AG10803 (cell line): ENCODE results near the genes SEC16B and ABL2.

DNA sequence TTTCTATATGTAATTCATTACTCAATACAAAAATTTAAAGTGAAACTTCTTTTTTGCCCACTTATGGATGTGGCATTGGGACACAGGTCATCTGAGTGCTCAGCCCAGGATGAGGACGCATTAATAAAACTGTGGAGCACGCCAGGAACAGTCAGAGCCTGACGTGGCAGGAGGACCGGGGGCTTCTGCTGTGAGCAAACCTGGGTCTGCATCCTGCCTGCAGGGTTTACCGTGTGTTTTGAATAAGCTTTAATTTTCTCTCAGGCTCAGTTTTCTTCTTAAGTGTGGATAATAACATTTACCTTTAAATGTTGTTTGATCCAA lies 323.5 kb downstream of the PAPPA2 start:
- RRBS: no CpG with 5 or more reads among the region's 5 CpGs

- RRBS: no CpG with 5 or more reads among the region's 3 CpGs
Measured at GRCh38 chr1:177209486-177209798, 38.7 kb downstream of the BRINP2 start.

- RRBS: no CpG with 5 or more reads among the region's 3 CpGs
Measured at GRCh38 chr1:177650857-177651435, 318.9 kb downstream of the SEC16B start.

DNA sequence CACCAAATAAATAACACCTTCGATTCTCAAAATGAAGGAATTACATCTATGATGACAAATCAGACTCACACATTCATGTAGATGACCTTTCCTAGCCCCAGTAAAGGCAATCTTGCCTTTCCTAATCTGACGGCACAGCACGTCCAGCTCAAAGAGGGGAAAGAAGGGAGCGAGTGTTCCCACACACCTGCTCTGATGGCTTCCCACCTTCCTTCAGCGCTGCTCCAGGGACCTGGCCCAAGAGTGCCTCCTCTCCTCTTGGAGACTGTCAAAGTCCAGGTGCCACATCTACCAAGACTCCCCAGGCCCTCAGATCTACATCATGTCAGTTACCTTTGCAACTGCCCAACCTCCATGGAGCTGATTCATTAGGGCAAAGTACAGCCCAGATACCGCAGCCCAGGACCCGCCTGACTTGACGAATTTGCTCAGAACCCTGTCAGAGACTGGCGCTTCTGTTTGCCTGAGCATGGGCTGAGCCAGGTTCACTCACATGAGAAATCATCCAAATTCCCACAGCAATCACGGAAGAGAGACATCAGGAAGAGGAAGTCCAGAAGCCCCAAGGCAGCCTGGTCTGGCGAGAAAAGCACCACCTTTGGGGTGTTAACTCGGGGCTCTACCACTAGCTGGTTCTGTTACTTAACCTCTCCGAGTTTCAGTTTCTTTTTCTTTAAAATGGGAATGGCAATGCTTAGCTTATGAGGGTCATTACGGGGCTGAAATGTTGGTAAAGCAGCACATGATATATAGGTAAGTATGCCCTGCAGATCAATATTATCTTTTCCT lies at the start of gene SEC16B:
TSS of gene SEC16B (minus strand) at position 362 of the 789 bp plus-strand sequence.
- RRBS: no CpG with 5 or more reads among the region's 14 CpGs

DNA sequence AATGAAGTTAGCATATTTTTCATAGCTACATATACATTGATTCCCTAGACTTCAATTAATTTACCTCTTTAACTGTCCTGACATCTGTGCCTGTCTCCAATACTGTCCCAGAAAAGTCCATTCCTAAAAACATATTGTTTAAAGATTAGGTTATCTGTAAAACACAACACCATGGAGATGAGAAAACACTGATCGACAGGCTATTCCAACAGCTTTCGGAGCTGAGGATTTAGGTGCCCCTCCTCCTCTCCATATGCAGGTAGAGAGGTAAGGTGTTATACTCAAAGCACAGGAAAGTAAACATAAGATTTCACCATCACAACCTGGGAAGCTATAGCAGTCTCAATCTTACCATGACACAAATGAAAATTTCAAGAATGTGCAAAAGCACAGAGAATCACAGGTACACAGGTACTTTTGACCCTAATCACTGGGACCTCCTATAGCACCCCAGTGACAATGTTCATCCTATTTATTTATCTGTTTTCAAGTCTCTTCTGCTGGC lies 60.9 kb upstream of the RASAL2 start:
- RRBS: no CpG with 5 or more reads among the region's 2 CpGs

DNA sequence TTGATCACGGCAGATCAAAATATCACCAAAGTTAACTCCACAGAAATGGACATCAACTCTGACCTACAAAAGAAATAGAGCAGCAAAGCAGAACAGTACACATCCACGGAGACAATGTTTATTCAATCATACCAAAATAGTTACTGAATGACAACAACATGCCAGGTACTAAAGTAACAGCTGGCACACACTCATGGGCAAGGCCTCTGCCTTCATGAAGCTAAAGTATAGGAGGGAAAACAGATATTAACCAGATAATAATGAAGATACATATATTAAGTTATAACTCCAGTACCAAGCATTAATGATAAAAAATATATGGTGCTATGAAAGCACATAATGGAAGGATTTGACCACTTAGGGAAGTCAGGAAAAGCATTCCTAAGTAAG lies 59.2 kb upstream of the RASAL2 start:
- RRBS: no CpG with 5 or more reads among the region's 2 CpGs

DNA sequence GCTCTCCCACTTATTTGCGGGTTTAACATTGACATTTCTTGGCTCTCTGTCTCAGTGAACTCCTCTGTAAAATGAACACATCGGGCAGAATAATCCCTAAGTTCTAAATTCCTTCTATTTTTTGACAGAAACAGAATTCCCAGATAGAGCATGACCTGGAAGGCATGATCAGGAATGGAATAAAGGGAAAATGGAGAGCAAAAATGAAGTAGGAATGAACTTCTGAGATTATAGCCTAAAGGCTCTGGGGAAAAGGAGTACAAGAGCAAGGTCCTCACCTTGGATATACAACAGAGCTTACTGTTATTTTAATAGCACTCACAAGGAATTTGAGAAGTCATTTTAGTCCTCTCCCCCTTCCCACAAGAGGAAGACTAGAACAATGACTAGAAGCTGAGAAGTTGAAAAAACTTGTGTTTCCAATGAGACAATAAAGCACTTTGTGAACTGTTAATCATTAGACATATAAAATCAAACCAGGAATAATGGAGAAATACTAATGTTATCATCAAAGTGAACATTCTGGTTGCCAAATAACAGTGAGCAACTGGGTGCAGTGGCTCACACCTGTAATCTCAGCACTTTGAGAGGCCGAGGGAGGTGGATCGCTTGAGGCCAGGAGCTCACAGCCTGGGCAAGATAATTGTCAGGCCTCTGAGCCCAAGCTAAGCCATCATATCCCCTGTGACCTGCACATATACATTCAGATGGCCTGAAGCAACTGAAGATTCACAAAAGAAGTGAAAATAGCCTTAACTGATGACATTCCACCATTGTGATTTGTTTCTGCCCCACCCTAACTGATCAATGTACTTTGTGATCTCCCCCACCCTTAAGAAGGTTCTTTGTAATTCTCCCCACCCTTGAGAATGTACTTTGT lies 54.1 kb upstream of the RASAL2 start:
- RRBS: no CpG with 5 or more reads among the region's 4 CpGs

GRCh38 chr1:178094153-178094877 lies 411 bp downstream of the RASAL2 start:
- RRBS: 2% methylated on average over 24 of the region's 62 CpGs

- RRBS: no CpG with 5 or more reads among the region's 3 CpGs
Measured at GRCh38 chr1:178095085-178095499, 1.2 kb downstream of the RASAL2 start.

DNA sequence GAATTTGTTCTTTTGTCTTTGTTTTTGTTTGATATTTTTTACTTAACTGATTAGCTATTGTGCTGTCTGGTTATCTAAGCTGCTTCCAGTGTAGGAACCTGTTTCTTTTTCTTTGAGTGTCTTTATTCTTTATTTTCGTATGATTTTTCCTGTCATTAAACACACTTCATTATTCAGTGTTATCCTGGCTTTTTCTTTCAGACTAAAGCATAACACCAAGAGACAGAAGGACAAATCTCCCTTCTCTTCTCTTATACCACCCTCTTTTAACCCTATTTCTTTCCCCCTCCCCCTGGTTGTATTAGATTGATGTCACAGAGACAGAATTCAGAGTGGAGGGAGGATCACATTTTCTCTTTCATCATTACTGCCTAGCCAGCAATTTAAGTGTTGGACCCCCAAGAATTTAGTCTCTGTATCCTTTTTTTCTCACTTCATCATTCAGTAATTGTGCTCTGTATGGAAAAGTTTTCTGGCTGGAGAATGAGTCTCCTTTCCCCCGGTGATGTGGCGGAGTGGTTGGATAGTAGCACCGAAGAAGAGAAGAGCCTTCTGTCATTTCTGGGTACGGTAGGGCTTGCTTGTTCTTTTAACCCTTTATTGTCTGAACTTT lies 124.9 kb downstream of the CLEC20A start:
- RRBS: no CpG with 5 or more reads among the region's 5 CpGs

GRCh38 chr1:178442798-178443141 lies 54.0 kb downstream of the CLEC20A start:
- RRBS: no CpG with 5 or more reads among the region's 4 CpGs

DNA sequence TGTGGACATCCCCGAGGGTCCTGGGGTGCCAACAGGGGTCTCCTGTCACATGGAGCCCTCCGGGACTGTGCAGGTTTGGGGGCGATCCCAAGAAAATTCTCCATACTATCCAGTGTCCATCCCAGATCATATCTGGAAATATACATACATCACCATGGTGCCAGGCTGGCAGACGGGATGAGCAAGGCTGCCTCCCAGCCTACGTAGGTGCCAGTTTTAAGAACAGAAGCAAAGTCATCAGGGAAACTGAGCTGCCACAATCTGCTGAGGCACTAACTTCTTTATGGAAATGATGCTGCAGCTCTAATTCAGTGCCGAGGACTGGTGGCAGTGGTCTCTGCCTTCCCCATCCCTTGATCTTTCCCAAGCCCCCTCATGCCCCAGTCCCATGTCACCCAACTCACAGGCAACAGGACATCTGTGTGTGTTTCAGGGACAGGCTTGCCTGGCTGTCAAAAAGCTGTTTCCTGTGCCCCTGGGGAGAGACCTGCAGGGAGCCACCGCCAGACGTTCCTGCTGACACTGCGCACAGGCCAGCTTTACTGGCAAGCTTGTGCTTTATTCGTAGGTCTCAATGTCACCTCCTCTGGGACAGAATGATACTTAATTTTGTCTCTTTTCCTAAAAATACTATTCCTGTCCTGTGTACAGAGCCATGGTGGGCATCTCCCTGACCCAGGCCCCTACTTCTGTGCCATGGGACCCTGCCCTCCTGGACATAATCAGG lies 15.5 kb downstream of the TEX35 start:
- RRBS: no CpG with 5 or more reads among the region's 10 CpGs

GRCh38 chr1:178537677-178537876 lies 24.7 kb downstream of the TEX35 start:
- RRBS: no CpG with 5 or more reads among the region's 3 CpGs

GRCh38 chr1:178542473-178543295 lies 29.8 kb downstream of the TEX35 start:
- RRBS: 2% methylated on average over 42 of the region's 68 CpGs

DNA sequence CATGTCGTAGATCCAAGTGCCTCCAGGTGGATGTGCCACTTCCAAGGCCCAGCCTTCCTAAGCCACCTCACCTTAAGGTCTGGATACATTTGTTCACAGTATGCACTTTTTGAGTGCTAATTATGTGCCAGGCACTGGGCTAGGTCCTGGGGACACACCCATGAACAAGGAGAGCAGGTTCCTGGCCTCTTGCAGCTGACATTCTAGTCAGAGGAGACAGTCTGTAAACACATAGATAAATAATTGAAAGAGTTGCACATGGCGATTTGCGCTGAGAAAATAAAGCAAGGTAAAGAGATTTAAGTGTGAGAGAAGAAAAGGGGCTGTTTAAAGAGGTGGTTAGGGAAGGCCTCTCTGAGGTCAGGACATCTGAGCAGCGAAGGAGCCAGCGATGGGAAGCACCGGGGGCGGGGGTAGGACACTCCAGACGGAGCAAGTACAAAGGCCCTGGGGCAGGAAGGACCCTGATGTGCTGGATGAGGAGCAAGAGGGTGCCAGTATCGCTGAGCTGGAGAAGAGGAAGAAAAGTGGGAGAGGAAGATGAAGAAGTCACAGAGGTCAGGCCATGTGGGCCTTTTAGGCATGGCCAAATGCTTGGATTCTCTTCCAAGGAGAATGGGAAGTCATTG lies 37.8 kb downstream of the TEX35 start:
- RRBS: no CpG with 5 or more reads among the region's 9 CpGs

DNA sequence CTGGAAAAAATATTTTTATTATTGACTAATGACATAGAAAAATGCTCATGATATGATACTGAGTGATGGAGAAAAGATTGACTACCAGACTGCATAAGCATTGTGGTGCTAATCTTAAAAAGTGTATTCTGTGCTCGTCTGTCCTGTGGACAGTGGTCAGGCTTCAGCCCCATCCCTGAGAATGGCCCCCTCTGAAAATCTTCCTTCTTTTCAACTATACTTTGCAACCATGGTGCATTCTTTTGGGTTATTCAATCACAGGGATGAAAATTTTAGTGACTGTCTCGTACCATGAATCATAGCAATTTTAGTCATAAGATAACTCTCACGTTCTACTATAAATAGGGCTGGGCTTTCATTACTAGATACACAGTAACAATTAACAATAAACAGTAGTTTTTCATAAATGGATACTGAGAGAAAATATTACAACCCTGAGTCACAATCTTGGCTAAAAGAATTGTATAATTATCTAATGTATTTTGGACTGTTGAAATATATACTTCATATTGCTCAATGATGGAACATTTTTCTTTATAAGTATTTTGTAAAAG lies 96.0 kb downstream of the TEX35 start:
- RRBS: no CpG with 5 or more reads among the region's 3 CpGs

GRCh38 chr1:178838427-178839183 lies 32.3 kb downstream of the ANGPTL1 start:
- RRBS: no CpG with 5 or more reads among the region's 14 CpGs

GRCh38 chr1:179029227-179030352 lies 3.9 kb downstream of the FAM20B start:
- RRBS: no CpG with 5 or more reads among the region's 9 CpGs

DNA sequence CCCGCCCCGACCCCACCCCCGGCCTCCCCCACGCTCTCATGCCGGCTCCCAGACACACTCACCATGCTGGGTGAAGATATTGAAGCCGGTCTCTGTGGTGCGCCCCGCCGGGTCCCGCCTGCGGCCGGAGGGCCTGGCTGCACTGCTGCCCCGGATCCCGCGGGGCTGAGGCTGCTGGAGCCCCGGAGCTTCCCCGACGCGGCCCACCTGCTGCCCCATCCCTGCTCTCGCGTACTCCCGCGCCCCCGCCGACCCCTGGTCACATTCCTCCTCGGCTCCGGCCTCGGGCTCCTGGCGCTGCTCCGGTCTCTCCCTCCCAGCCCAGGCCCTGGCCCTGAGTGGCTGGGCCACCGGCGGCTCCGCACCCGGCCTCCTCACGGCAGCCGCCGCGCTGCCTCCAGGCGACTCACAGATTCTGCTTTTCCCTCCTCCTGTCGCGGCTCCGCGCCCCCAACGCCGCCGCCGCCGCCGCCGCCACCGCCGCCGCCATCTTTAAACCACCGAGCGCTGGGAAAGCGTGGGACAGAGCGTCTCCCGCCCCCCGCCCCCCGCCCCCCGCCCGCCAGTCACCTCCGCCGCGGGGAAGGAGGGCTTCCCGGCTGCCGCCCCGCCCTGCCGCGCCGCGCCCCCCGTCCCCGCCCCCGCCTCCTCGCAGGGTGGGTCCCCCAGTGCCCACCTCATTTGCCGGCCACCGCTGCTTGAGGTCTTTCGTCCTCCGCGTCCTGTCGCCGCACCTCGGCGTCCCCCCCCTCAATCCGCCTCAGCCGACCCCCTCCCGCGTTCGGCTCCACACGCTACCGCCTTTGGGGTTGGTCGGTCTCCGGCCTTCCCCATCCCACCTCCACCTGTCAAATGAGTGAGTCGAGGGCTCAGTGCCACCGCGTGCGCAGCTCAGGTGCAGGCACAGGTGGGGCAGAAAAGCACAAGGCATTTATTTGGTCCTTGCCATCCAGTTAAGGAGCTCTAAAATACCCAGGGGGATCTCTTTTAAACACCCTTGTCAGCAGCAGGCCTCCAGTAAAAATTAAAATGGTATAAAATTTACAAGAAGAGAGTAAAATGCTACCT lies at the start of gene ABL2:
TSS of gene ABL2 (minus strand) at position 499 of the 1,068 bp plus-strand sequence.
- RRBS: 2% methylated on average over 19 of the region's 98 CpGs

DNA sequence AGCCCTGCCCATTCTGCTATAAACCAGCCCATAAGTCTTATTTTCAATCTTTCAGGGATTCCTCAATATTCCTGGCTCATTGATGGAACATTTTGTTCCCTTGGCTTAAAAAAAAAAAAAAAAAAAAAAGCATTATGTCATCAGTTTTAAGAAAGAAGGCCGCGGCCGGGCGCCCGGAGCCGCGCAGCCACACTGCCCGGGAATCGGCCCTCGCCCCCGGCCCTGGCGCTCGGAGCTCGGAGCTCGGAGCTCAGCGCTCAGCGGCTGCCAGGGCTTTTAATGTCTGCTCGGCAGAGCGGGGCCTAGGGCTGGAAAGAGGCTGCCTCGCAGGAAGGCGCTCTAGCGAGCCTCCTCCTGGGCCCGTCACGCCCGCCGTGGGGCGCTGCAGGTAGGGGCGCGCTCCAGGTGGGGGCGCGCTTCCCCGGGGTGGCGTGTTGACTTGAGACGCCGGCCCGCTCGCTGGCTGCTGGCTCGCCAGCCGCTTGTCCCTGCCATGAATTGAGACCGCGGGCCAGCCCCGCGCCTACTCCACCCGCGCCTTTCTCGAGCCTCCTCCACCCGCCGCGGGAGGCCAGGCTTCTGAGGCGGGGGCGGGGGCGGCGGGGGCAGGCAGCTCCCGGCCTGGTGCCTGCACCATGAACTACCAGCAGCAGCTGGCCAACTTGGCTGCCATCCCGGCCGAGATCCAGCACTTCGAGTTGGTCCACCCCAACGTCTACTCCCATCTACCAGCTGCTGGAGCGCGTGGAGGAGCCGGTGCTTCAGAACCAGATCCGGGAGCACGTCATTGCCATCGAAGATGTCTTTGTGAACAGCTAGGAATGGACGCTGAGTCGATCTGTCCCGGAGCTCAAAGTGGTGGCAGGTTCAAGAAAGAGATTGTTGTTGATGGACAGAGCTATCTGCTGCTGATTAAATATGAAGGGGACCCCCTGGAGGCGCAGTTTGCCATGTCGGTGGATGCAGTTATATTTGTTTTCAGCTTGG lies 5.3 kb upstream of the TDRD5 start:
- RRBS: 21% methylated on average over 10 of the region's 69 CpGs